Skin of body (tissue), 2 donors: Measurements from ENCODE around the genes NPHP3 and EPHB1.

GRCh38 chr3:131491077-131491670 is 11.6 kb downstream of the MRPL3 start:
- RAMPAGE, long total RNA, result no peak

GRCh38 chr3:131526758-131527511 is 24.2 kb upstream of the MRPL3 start:
- RAMPAGE, long total RNA, result no peak

DNA sequence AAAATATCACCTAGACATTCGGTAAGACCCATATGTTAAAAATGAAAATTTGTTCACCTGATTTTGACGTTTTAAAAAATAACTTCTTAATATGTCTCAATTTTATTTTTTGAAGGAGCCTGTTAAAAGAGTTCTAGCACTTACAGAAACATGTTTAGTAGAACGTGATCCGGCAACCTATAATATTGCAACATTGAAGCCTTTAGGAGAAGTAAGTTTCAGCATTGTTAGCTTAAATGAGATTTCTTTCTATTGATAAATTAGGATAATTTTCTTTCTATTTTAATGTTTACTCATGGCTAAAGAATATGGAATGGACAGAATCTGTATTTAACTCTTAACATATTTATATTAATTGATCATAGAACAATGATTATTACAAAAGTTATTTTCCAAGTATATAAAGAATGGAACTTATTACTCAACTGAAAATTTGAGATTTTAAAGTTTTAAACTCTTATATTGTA is 36.2 kb downstream of the DNAJC13 start:
- RAMPAGE, long total RNA, result no peak

DNA sequence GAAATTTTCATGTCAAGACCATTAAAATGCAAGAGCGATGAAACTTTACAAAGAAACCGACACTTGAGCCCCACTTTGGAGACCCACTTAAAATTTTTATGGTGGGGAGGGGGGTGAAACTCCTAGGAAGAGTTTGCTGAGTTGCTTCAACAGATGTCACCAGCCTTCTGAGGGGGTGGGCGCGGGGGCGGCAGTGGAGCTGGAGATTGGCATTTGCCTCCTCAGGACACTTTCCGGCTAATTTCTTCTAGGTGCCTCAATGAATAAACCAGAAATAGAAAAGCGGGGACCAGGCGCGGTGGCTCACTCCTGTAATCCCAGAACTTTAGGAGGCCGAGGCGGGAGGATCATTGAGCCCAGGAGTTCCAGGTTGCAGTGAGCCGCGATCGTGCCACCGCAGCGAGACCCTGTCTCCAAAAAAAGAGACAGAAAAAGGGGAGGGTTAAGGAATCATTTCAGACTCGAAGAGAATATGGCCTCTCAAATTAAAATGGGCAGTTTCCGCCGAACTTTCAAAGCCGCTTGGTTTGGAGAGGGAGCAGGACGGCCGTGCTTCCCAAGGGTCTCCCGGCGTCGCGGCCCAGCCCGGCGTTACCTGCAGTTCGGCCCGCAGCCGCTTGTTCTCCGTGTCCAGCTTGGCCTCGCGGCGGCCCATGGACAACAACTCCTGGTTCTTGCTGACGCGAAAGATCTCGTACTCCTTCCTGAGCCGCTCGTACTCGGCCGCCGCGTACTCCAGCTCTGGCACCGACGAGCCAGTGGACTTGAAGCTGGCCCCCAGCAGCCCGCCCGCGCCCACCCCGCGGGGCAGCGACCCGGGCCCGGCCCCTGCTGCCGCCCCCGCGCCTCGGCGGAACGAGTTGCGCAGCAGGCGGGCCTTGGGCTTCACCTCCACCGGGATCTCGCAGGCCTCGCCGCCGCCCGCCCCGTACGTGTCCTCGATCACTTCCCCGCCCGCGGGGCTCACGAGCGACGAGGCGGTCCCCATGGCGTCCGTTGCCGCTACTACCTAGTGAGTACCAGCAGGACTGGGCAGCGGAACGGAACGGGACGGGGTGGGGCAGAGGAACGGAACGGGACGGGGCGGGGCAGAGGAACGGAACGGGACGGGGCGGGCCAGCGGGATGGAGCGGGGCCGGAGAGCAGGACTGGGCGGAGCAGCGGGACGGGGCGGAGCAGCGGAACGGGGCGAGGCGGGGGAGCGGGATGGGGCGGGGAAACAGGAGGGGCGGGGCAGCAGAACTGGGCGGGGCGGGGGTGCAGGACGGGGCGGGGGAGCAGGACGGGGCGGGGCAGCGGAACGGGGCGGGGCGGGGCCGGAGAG is at the start of gene NPHP3:
TSS of gene NPHP3 (minus strand) at position 1,042 of the 1,324 bp plus-strand sequence.
- RAMPAGE, long total RNA, result no peak

DNA sequence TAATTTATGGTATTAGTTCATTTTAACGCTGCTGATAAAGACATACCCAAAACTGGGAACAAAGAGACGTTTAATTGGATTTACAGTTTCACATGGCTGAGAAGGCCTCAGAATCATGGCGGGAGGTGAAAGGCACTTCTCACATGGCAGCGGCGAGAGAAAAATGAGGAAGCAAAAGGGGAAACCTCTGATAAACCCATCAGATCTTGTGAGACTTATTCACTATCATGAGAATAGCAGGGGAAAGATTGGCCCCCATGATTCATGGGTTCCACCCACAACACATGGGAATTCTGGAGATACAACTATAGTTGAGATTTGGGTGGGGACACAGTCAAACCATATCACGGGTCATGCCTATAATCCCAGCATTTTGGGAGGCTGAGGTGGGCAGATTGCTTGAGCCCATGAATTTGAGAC is 61.8 kb downstream of the TMEM108 start:
- RAMPAGE, long total RNA, result no peak

DNA sequence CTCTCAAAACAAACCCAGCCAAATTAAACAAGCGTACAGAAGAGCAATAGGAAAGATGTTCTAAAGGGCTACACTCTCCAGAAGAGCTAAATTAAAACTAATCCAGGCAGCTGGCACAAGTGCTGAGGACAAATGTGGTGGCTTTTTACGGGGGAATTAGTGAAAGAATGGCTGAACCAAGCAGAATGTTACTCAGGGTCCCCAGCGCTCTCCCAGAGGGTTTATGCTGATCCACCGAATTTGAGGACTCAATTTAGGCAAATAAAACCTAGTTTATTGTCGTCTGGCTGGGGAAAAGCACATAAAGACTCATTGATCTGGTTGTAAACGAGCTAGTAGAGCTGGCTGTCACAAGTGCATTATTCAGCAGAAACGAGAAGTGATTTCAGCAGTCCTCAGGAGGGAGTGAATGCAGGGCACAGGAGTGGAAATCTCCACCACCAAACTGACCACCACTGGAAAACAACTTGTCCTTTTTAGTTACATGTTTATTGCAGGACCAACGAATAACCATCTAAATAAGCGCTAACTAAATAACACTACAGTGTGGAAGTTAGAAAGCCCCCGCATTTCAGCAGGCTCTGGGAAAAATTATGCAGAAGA is 13.6 kb downstream of the BFSP2 start:
- RAMPAGE, long total RNA, result no peak

- RAMPAGE, long total RNA, result no peak
Measured at GRCh38 chr3:133569945-133570662, 3.4 kb upstream of the CDV3 start.

- RAMPAGE, long total RNA, result no peak
Measured at GRCh38 chr3:133612267-133612747, 38.8 kb downstream of the CDV3 start.

DNA sequence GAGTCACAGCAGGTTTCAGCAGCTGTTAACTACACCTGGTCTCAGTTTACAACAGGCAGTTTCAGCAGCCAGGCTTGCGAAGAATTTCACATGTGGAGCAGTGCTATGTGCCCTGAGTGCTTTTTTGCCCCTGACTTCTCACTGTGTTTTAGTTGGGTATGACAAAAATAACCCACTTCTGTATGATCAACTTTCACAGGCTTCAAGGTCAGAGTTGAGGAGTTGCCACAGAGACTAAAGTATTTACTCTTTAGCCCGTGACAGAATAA is 13.8 kb upstream of the TOPBP1 start:
- RAMPAGE, long total RNA, result no peak

DNA sequence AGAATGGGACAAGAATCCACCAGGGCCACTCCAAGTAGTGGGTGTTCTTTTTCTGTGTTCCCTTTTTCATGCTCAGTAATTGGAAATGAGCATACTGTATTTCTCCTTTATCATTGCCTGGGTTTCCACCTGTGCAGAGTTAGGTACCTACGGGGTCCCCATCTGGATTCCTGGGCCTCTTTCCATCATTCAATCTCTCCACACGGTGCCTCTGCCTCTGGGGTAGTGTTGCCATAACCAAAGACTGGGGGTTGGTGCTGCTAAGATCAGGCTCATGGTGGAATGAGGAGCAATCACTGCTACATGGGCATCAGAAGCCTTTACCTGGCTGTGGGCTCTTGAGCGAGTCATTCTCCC is 10.1 kb downstream of the TF start:
- RAMPAGE, long total RNA, result no peak

- RAMPAGE, long total RNA, result no peak
Measured at GRCh38 chr3:133948190-133949003, 52.7 kb upstream of the RAB6B start.

- RAMPAGE, long total RNA, result no peak
Measured at GRCh38 chr3:133998665-133999313, 30.9 kb downstream of the SLCO2A1 start.

DNA sequence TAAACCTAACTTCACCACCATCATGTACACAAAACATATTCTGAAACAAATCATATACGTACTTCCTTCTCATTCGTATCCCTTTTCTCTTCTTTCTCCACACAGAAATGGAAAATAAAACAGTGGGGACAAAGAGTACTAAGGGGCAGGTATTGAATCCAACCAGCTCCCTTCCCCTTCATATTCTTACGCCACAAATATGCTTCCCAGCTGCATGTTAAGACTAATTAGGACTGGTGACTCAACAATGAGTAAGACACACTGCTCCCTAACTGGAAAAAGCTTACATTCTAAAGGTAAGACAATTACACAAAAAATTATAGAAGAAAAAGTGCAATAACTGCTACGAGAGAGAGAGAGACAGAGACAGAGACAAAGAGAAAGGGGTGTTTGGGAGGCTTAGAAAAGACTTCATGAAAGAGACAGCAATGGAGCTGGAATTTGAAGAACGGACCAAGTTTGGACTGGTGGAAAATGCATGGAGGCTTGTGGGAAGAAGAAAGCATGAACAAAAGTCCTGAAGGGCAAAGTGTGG is 49.4 kb downstream of the RYK start:
- RAMPAGE, long total RNA, result no peak

DNA sequence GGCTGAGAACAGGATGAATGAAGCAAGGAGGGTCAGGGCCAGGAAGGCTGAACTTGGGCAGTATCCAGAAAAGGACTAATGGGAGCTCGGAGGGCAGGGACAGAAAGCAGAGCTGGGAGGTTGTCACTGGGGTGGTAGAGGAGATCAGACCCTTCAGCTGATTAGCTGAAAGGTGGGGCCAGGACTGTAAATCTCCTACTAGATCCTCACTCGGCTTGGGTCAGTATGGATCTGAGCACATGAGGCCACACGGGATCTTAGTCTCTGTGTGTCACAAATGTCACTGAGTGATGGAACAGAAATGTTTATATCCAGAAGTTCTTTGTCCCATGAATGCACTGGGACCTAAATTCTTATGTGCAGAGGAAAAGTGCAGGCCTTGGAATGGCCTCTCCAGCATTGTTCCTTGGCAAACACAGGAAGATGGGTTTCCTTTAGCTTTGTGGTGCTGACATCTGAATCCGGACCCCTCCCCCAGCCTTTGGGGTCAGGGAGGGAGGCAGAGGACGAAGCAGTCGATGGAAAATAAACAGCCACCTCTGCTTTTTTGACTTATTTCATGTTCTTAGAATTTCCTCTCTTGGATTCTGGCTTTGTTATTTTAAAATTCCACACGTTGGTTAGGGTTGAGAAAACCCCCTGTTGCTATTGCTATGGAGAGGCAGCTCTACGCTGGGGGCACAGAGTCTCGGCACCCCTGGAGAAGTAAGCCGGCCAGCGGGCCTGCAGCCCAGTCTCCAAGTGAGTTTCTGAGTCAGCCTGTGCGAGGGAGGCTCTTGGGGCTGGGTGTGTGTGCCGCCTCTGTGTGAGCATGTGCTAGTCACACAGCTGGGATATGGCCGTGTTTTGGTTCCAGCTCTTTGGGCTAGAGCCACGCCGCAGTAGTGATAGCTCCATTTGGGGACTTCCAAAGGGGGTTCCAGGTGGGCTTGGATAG is 59.1 kb downstream of the AMOTL2 start:
- RAMPAGE, long total RNA, result no peak

DNA sequence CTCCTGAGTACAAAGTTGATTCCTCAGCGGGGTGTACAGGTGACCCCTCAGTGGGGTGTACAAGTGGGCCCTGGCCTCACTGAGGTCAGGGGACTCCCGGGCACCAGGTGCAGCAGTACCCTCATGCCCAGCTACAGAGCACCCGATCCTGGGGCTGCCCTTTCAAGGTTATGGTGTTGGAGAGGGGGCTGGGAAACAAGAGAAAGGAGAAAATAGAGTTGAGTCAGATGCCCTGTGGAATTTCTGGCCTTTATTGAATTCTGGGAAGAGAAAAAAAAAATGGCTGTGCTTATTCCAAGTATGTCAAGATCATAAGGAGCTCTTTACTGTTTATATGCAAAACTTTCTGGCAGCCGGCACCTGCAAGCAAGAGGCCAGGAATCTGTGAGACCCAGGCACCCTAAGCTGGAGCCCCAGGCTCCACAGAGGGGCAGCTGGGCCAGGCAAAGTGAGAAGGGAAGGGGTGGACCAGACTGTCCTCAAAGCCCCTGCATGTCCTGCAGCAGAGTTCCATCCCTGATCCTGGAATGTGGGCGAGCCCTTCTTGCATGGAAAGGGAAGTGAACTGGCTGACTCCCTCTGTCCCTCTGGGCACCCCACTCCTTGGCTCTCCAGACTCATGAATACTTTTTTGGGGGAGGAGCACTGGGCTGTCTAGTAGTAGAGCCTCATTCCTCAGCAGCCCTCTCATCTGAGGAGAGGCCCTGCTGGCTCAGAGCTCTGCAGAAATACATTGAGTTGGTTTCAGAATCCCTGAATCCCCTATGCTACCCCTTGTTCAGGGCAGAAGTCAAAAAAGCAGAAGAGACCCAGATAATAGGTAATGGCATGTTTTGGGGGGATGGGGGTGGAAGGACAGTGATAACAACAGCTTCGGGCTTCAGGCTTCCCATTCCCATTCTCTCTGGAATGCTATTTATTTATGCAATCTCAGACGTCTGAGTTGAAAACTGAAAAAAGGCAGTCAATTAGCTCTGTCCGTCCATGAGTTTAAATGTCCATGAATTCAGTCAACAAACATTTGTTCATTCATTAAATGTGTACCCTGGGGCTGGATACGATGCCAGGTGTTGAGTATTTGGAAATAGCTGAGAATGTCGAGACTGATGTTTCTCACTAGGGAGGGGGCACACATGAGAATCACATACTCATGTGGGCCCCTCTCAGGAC is 42.8 kb downstream of the AMOTL2 start:
- RAMPAGE, long total RNA, result no peak

GRCh38 chr3:134350727-134351357 is 23.4 kb downstream of the AMOTL2 start:
- RAMPAGE, long total RNA, result no peak

- RAMPAGE, long total RNA, result no peak
Measured at GRCh38 chr3:134372471-134373473, 1.5 kb downstream of the AMOTL2 start.

DNA sequence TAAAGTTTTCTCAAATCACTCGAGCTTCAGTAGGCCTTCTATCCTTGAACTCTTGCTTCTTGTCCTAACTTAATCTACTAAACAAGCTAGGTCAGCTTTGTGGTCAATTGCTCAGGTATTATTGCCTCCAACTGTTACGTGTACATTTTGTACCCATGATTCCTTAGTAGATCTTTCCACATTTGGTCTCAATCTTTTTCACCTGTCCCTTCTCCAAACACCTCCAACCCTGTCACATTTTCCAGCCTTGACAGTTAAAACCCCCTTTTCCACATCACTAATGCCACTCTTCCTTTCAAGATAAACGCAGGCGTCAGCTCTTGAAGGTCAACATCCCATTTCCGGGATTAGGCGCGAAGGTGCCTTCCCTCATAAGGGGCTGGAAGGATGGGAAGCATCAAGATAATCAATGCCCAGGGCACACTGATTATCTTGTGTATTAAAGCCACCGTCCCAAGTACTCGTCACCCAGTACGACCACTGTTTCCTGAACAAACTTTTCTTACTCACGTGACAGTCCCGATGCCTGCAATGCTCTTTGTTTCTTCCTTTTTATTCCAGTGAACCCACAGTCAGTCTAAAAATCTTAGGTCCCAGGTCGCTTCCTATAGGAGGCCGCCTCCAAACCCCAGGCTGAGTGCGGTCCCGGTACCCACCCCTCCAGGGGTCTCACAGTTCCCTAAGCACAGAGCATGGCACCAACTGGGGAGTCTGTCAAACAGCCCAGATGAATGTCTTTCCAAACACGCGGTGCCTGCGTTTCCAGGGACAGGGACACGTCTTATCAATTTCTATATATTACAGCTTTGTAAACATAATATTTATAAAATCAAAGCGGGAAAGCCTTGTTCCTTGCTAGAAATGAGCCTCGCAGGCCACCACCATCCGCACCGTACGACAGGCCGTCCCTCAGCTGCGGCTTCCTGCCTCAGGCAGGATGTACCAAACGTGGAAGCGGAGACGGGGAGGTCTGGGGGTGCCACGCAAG is 681 bp downstream of the ANAPC13 start:
- RAMPAGE, long total RNA, result start-site peak on the minus strand centred at position 623 of the sequence, 88 bp wide, 21 and 7 reads in 2 replicates; start-site peak on the minus strand centred at position 914 of the sequence, 41 bp wide, 29 and 9 reads in 2 replicates

- RAMPAGE, long total RNA, result no peak
Measured at GRCh38 chr3:134794835-134795815, at the start of gene EPHB1. EPHB1 (plus strand) TSS chr3:134795260.

DNA sequence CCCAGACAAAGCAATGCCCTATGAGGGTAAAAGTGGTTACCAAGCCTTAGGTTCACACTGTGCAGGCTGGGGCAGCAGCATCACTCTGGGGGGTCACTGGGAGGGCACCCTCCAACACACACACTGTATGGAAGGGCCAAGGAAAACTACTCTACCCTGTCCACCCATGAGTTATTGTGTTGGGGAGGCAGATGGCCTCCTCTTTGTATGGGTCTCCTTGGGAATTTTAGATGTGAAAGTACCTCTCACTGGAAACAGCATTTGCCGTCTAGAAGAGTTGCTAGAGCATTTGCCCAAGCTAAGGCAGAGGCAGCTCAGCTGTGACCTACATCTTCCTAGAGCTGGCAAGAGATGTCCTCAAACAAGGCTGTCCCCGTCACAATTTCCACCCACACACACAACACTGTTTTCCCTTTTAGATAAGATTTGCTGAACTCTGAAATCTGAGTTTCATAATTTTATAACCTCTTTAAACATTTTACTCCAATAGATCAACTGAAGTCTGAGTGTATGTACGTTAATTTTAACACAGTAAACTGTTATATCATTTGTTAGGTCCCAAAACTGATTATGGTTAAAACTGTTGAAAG is 352.5 kb downstream of the EPHB1 start:
- RAMPAGE, long total RNA, result no peak